Jurkat, Clone E6-1 (cell line): ENCODE measurements around a stretch of chr12.

DNA sequence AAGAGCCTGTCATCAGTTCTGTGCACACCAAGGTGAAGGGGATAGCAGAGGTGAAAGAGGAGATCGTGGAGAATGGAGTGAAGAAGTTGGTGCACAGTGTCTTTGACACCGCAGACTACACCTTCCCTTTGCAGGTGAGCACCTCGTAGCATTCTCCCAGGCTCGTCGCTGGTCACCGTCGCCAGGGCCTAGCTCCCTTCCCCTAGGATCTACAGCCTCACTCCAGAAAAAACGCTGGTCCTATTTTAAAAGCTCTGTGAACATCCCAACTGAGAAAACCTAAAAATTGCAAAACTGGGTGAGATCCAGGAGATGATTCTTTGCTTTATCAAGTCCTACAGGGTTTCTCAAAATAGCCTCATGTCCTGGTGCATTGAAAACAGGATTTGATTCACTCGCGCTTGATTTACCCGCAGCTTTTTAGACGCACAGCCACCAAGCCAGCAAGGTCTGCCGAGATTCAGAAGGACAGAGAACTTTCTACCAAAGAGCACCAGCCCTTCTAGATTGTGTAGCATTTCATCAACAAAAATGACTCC, 22.2 kb downstream of the P2RX7 start:
- RRBS: no CpG with 5 or more reads among the region's 13 CpGs

- RRBS: no CpG with 5 or more reads among the region's 20 CpGs
Measured at GRCh38 chr12:121233312-121234176, 23.6 kb downstream of the P2RX4 start.

- RRBS: no CpG with 5 or more reads among the region's 8 CpGs
Measured at GRCh38 chr12:121238640-121239654, 29.0 kb downstream of the P2RX4 start.

DNA sequence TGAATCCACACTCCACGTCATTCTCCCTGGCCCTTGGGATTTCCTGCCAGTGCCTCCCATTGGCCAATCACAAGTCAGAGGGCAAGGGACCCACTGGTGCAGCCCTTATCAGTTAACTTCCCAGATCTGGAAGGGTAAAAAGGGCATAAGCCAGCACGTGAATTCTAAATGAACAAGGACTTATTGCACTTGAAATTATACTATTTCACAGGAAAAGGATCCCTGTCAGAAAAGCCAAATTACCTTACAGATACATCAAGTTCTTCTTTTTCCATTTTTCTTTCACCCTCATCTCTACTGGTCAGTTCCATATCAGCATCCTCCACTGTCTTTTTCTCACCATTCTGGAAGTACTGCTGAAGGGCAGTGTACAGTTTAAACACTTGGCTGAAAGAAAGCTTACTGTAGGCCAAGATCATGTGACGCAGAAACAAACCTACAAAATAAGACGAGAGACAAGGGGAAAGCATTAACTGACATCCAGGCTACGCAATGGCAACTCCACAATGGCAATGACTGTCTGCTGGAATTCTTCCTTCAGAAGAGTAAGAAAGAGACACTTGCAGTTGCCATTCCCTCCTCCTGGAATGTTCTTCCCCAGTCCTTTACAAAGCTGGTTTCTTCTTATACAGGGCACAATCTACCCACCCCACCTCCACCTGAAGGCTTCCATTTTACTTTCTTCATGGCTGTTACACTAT, 6.5 kb downstream of the ANAPC5 start:
- RRBS: no CpG with 5 or more reads among the region's 5 CpGs

DNA sequence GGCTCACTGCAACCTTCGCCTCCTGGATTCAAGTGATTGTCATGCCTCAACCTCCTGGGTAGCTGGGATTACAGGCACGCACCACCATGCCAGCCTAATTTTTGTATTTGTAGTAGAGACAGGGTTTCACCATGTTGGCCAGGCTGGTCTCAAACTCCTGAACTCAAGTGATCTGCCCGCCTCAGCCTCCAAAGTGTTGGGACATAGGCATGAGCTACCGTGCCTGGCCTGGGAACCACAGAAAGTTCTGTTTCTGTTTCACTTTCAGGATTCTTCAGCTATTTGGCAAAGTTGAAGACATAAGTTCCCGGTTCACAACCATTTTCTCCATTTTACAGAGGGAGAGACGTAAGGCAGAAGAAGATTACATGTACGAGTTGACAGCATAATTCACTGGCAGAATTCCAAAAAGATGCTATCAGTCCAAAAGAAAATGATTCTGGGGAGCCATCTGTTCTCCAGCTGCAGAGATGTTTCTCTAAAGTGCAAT, 8.2 kb upstream of the RNF34 start:
- RRBS: no CpG with 5 or more reads among the region's 7 CpGs

DNA sequence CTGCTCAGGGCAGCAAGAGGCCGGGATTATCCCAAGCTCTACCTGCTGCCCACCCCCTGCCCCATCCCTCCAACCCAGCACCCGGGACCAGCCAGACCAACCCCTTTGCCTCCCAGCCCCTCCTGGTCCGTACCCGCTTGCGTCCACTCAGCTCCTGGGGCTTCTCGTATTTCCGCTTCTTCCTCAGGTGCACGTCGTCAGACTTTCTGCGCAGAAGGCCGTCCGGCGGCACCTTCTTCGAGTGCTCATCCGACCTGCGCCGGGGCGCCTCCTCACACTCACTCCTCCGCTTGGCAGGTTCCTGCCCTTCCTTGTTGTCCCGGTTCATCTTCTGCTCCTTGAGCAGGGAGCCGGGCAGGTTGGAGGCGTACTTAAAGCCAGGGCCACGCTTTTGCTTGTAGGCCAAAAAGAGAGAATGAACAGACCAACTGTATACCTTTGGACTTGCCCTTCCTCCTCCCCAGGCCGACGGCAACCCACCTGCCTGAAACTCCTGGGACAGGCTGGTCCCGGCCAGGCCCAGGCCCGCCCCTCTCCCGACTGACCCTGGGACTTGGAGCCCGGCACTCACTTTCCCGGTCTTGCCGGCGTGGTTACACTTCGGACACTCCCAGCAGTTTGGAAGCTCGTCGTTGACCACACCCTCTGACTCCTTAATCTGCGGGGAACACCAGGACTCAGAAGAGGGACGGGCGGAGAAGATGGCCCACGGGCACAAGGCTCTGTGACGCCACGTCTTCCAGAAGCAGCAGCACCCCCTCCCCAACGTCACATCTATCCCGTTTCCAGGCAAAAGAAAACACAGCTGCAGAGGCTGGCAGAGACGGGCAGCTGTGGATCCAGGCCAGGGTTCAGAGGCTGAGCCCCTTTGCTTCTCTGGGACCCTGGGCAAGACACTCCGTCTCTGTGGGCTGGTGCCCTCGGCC, 44.2 kb downstream of the RNF34 start:
- RRBS: 84% methylated on average over 9 of the region's 46 CpGs

DNA sequence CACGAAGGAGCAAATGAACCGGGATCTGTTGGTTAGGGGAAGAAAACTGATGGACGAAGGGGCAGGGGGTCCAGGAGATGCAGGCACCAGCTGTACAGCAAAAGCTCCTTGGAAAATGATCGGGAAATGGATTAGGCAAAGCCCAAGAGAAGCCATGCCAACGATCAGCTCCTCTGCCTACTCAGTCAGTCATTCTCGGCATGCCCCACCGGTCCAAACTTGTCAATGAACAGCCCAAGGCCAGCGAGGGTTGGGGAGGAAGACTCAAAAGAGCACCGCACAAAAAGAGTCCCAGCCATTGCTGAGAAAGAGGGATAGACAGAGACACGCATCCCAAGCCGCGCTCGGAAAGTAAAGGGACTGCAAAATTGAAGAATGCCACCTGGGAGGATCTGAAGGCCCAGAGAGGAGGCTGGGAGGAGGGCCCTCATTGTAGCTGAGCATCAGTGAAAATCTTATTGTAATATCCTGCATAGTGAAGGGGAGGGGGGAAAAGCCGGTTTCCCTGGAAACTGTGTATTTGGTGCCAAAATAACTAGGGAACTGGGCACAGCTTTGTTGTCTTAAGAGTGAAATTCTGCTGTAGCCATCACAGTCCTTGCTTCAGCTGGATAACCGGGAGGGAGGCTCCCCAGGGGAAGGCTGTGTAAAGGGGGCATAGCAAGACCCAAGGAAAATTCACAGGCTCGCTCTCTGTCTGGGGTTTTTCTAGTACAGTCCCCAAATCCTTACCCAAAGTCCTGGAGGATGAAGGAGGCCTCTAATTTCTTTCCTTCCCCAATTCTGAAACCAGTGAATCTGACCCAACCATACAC, 4.7 kb downstream of the KDM2B start:
- RRBS: no CpG with 5 or more reads among the region's 16 CpGs

DNA sequence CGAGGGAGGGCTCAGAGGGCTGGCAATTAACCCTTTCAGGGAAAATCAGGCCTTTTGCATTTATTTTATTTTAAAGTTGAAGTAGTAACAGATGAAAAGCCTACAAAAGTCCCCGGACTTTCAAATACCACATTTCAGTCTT, 9.4 kb upstream of the KDM2B start:
- RRBS: no CpG with 5 or more reads among the region's 2 CpGs

DNA sequence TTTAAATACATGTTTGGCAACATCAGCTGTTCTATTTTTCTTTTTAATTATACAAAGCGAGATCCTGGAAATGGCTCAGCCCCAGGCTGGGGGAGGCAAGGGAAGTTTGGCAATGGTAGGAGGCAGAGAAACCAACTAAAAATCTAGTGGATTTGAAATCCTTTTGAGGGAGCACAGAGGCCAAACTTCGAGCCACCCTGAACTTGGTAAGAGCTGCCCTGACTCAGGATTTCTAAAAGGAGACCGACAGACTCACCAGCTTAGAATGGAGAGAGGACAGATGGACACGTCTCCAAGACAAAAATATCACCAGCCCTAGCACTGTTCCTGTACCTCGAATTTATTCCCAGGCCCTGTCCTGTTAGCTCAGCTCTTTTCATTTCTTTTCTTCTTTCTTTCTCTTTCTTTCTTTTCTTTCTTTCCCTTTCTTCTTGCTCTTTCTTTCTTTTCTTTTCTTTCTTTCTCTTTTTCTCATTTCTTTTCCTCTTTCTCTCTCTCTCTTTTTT, 29.7 kb upstream of the KDM2B start:
- RRBS: no CpG with 5 or more reads among the region's 5 CpGs

GRCh38 chr12:121628014-121628990, 41.2 kb downstream of the MORN3 start:
- RRBS: 8% methylated on average over 2 of the region's 14 CpGs

GRCh38 chr12:121638521-121638751, 31.0 kb downstream of the MORN3 start:
- RRBS: no CpG with 5 or more reads among the region's 3 CpGs

DNA sequence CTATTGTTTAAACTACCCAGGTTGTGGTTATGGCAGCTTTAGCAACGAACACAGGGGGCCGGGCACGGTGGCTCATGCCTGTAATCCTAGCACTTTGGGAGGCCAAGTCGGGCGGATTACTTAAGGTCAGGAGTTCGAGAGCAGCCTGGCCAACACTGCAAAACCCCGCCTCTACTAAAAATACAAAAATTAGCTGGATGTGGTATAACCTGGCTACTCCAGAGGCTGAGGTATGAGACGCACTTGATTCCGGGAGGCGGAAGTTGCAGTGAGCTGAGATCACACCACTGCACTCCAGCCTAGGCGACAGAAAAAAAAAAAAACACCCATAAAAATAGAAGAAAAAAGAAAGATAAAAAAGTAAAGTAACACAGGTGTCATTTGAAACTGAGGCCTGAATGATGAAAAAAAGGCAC, 923 bp upstream of the TMEM120B start:
- RRBS: no CpG with 5 or more reads among the region's 11 CpGs

DNA sequence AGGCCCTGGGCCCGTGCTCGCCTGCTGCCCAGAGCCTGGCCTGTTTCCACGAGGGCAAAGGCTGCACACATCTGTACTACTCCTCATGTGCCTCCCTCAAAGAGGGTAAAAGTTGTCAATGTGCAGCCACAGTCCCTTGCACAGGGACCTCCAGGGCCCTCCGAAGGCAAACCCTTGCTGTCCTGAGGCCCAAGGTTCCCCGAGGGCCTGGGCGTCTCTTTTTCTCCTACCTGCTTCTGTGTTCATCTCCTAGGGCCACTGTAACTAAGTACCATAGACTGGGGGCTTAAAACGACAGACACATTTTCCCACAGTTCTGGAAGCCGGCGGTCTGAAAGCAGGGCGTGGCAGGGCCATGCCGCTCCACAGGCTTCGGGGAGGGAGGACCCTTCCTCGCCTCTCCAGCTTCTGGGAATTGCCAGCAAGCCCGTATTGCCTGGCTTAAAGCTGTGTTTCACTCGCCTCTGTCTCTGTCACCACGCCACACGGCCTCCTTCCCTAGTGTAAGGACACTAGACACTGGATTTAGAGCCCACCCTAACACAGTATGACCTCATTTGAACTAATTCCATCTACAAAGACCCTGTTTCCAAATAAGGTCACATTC, 39.2 kb downstream of the RHOF start:
- RRBS: no CpG with 5 or more reads among the region's 17 CpGs

DNA sequence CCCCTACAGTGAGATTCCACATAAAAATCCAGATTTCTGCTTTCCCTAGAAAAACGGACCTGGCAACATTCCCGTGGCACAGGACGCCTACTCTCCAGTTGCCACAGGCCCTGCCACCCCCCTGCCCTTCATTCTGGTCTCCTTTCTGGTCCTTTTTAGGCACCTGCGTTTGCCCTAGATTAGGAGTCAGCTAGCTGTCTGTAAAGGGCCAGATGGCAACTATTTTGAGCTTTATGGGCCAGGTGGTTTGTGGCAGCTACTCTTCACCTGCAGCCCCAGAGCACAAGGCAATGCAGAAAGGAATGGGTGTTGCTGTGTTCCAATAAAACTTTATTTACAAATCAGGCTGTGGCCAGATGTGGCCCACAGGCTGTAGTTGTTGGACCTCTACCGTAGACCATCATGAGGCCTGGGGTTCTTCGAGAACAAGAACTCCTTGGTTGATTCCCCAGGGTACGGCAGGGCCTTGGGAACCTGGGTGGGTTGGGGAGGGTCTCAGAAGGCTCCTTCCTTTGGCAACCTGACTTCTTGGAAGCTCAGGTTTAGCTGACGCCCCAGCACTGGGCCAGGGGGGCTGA, 16.0 kb downstream of the RHOF start:
- RRBS: no CpG with 5 or more reads among the region's 8 CpGs

DNA sequence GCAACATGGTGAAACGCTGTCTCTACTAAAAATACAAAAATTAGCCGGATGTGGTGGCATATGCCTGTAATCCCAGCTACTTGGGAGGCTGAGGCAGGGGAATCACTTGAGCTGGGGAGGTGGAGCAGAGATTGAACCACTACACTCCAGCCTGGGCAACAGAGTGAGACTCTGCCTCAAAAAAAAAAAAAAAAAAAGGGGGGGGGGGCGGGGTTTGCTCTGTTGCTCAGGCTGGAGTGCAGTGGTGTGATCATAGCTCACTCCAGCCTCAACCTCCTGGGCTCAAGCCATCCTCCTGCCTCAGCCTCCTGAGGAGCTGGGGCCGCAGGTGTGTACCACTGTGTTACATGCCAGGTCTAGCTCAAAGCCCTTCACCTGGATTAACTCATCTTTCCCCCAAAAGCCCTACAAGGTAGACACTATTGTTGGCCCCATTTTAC, 5.8 kb downstream of the RHOF start:
- RRBS: no CpG with 5 or more reads among the region's 4 CpGs

DNA sequence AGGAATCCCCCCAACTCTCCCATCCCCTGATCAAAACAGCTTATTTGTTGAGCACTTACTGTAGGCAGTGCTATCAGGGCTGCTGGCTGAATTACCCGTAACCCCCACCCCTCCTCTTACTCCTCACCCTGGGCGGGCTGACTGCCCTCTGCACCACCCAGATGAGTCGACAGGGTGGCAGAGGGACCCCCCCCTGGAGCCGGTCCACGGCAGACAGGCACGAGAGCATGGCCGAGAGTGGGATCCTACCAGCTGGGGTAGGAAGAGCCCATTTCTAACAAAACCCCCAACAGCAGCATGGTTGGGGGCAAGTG, 1.1 kb upstream of the RHOF start:
- RRBS: no CpG with 5 or more reads among the region's 7 CpGs

DNA sequence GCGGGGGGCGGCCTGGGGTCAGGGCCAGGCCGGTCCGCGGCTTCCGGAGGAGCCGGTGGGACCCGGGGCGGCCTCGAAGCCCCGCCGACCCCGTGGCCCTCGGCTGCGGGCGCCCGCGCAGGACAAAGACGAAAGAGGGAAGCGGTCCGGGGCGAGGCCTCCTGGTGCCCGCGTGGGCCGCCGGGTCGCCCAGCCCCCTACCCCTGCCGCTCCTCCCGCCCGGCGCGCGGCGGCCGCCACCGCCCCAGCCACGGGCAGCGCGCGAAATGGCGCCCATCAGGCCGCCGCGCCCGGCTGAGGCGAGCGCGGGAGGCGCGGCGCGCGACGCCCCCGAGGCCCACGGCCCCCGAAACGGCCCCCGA, 3.4 kb upstream of the SETD1B start:
- RRBS: 1% methylated on average over 44 of the region's 59 CpGs

- RRBS: 1% methylated on average over 38 of the region's 66 CpGs
Measured at GRCh38 chr12:121800803-121801654, 2.8 kb upstream of the SETD1B start.

GRCh38 chr12:121804429-121804969, 690 bp downstream of the SETD1B start:
- RRBS: 1% methylated on average over 28 of the region's 56 CpGs

- RRBS: no CpG with 5 or more reads among the region's 30 CpGs
Measured at GRCh38 chr12:121809336-121810131, 5.7 kb downstream of the SETD1B start.